Gastrocnemius medialis (tissue), 3 donors: ENCODE results near the genes MFSD4A, PM20D1, RHEX and RASSF5.

- PRO-cap = no peak
- RAMPAGE, long total RNA, 3 experiments = no peak in any of the 3 experiments
Observed at GRCh38 chr1:205568506-205569486, at the start of gene MFSD4A. MFSD4A (plus strand) TSS chr1:205569014.

GRCh38 chr1:205619510-205619709 lies 12.4 kb downstream of the ELK4 start:
- PRO-cap = no peak
- RAMPAGE, long total RNA, 3 experiments = no peak in any of the 3 experiments

DNA sequence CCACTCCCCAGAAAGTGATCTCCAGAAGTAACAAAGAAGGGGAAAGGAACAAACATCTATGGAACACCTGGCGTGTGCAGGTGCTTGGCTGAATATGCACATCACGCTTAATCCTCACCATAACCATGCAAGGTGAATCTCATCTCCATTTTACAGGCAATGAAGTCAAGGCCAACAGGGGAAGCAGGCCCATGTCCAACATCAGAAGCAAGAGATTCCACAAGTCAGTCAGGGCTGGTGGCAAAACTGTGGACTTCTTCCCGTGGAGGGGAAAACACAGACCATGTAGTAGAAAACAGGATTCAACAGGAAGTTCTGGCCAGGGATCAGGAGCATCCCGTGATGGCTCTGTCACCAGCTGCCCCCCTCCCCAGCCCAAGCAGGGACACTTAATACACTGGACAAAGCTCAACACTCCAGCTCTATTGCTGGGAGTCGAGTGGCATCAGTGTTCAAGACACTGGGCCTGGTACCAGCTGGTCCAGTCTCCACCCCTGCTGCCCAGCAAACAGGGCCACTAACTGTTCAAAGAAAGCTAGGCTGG lies 3.8 kb downstream of the SLC45A3 start:
- PRO-cap = unidirectional peak, plus-strand start at position 414 of the sequence
- RAMPAGE, long total RNA, 3 experiments = no peak in any of the 3 experiments

- PRO-cap = no peak
- RAMPAGE, long total RNA, 3 experiments = no peak in any of the 3 experiments
Observed at GRCh38 chr1:205712497-205713163, 32.3 kb upstream of the SLC45A3 start.

- PRO-cap = bidirectional peak, plus-strand start at chr1:205850310, minus-strand start at chr1:205850132
- RAMPAGE, long total RNA, 3 experiments = no peak in any of the 3 experiments
Observed at GRCh38 chr1:205850002-205850545, at the start of gene PM20D1. PM20D1 (minus strand) TSS chr1:205850132.

DNA sequence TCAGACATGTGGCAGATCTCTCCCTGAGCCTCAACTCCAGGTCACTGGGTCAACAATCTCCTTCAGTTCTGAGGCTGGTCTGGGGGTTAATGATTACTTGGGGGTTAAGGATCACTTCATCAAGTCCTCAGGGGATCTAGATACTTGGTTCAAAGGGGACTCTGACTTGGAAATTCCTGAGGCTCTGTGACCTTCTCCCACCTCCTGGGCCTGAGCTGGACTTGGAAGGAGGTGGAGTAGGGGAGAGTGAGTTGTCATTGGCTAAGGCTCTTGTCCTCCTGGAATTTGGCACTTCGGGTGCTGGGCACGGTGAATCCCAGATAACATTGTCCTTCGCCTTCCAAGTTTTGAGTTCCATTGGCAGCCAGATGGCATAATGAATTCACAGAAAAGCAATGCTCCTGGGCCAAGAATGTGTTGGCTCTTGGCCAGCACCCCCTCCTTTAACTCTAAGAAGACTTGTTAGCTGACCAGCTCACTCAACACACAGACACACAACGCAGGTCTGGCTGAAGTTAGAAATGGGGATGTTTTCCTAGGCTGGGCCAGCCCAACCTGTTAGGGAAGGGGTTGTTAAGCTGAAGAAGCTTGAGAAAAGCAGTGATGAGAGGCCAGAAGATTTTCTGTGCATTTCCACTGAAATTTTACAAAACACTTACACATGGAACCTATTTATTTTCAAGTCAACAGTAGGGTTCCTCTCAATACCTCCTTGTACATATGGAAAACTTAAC lies 29.7 kb downstream of the SLC26A9 start:
- PRO-cap = no peak
- RAMPAGE, long total RNA, 3 experiments = no peak in any of the 3 experiments

DNA sequence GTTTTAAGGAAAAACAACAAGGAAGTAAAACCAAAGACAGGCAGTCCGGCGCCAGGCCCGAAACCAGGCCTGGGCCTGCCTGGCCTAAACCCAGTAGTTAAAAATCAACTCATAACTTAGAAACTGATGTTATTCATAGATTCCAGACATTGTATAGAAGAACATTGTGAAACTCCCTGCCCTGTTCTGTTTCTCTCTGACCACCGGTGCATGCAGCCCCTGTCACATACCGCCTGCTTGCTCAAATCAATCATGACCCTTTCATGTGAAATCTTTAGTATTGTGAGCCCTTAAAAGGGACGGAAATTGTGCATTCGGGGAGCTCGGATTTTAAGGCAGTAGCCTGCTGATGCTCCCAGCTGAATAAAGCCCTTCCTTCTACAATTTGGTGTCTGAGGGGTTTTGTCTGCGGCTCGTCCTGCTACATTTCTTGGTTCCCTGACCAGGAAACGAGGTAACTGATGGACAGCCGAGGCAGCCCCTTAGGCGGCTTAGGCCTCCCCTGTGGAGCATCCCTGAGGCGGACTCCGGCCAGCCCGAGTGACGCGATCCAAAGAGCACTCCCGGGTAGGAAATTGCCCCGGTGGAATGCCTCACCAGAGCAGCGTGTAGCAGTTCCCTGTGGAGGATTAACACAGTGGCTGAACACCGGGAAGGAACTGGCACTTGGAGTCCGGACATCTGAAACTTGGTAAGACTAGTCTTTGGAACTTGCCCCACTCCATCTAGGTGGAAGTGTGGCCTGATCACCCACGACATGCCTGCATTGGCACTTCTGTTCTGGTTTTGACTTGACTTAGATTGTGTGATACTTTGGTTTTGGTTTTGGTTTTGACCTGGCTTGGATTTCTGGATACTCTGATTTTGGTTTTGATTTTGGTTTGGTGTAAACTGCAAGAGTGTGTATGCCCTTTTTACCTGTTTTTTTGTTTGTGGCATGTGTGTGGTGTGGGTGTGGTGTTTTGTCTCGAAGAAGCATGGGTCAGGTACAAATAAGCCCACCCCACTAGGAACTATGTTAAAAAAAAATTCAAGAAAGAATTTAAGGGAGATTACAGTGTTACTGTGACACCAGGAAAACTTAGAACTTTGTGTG lies at the start of gene RHEX:
Gene RHEX, plus strand, starts transcription at position 599 of the 1,096 bp plus-strand sequence.
- PRO-cap = no peak
- RAMPAGE, long total RNA, 3 experiments = no peak in any of the 3 experiments

DNA sequence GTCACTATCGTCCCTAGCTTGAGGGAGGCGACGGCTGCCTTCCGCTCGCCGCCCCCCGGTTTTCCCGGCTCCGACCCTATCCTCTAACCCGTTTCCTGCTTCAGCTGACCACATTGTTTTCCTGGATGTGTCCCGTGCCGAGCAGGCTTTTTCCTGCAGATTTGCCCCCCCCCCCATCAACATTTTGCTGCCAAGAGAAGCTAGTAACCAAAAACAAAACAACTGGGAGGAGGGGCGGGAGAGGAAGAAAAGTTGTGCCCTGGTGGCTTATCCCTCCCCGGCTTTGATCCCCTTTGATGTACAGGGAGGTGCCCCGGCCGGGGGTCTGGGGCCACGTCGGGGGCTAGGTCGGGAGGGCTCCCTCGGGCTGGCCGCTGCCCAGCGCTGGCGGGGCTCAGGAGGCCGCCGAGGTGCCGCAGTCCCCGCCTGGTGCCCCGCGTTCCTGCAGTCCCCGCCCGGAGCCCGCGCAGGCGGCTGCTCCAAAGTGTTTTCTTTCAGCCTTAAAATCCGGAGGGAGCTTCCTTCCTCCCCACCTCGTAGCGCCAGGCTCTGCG lies 1.5 kb downstream of the SRGAP2 start:
- PRO-cap = no peak
- RAMPAGE, long total RNA, 3 experiments = no peak in any of the 3 experiments

DNA sequence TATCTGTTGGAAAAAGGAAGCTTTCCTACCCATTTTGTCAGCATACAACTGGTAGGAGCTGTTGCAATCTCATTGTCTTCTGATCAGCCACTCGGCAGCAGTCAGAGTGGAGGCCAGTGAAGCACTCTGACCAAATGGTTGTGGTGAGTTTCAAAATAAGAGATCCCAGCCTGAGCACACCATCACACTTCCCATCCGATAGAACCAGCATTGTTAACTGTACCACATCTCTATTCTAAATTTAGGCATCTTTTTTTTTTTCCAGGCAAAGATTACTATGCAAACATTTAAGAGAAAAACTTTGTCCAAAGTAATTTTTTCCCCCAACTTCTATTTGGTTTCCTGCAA lies 90.1 kb upstream of the IKBKE start:
- PRO-cap = no peak
- RAMPAGE, long total RNA, 3 experiments = no peak in any of the 3 experiments

DNA sequence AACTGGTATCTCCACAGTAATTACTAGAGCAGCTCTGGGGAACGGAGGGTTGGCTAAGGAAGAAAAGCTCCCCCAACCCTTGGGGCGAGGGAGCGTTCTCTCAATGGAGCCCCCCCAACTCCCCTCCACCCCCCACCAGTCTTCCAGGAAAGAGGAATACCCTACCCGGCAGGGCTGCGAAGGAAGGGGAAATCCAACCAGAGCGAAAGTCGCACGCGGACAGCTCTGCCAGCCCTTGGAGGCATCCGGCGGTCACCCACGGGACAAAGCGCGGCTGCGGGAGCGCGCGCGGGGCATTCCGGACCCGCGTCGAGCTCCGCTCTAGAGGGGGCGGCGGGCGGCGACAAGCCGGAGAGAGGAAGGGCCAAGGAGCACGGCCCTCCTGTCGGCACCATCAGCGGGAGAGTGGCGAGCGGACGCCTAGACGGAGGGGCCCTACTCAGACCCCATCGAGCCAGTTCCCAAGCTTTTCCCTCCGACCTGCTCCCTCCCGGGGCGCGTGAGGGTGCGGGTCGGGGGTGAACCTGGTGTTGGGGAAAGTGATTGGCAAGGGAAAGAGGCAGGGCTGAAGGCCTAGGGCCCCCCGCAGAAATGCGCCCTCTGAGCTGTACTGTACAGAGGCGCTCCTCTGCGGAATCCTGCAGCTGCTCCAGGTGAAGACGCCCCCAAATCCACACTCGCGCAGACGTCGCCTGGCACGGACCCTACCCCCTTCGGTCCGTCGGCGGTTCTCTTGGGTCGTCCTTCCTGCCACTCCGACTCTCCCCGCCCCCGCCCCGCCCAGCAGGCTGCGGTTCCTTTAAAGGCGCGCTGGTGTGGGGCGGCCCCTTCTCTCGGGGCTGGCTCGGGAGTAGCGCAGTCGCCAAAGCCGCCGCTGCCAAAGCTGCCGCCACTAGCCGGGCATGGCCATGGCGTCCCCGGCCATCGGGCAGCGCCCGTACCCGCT lies at the start of gene RASSF5:
Gene RASSF5, plus strand, starts transcription at position 831 of the 946 bp plus-strand sequence.
- PRO-cap = bidirectional peak, plus-strand start at position 829 of the sequence, minus-strand start at position 735 of the sequence
- RAMPAGE, long total RNA, 3 experiments = no peak in any of the 3 experiments

DNA sequence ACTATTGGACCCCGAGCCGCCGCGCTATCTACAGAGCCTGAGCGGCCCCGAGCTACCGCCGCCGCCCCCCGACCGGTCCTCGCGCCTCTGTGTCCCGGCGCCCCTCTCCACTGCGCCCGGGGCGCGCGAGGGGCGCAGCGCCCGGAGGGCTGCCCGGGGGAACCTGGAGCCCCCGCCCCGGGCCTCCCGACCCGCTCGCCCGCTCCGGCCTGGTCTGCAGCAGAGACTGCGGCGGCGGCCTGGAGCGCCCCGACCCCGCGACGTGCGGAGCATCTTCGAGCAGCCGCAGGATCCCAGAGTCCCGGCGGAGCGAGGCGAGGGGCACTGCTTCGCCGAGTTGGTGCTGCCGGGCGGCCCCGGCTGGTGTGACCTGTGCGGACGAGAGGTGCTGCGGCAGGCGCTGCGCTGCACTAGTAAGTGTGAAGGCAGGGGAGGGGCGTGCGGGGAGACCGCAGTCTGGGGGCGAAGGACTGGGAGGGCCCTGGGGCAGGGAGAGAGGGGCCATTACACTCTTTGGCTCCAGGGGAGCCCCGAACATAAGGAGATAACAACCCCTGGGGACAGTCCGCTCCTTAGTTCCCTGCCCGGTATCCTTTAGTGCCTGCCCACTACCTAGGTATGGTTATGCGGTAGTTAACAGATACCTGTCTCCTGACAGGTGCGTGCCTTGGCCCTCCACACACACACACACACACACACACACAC lies 468 bp downstream of the RASSF5 start:
- PRO-cap = no peak
- RAMPAGE, long total RNA, 3 experiments = no peak in any of the 3 experiments

DNA sequence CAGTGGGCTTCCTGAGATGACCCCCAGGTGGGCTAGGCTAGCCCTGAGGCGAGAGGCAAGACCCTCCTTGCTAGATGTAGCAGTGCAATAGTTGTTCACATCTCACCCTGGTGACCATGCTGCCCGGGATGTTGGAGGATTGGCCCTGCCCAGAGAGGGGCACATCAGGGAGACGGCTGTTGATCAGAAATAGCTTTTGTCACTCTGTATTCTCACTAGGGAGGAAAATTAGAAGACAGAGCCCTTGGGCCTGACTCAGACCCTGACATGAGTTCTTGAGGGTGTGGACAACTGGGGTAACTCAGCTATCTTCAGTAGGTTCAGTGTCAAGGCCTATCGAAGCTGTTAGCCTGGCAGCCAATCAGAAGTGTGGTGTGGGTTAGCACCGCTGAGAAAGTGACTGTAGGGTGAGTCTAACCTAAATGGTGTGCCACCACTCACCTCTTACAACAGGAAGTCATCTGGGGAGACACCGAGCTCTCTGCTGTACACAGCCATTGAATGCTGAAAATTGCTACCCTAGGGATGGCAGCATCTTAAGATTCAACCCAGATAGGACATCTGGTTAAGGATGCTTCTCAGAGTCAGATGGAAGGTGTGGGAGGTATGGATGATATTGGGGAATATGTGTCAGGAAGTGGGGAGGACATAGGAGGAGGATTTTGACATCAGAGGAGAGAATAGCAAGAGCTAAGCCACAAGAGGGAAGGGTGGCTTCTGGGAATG lies 44.6 kb downstream of the RASSF5 start:
- PRO-cap = no peak
- RAMPAGE, long total RNA, 3 experiments = no peak in any of the 3 experiments

GRCh38 chr1:206556498-206556817 lies 49.1 kb downstream of the RASSF5 start:
- PRO-cap = no peak
- RAMPAGE, long total RNA, 3 experiments = no peak in any of the 3 experiments

DNA sequence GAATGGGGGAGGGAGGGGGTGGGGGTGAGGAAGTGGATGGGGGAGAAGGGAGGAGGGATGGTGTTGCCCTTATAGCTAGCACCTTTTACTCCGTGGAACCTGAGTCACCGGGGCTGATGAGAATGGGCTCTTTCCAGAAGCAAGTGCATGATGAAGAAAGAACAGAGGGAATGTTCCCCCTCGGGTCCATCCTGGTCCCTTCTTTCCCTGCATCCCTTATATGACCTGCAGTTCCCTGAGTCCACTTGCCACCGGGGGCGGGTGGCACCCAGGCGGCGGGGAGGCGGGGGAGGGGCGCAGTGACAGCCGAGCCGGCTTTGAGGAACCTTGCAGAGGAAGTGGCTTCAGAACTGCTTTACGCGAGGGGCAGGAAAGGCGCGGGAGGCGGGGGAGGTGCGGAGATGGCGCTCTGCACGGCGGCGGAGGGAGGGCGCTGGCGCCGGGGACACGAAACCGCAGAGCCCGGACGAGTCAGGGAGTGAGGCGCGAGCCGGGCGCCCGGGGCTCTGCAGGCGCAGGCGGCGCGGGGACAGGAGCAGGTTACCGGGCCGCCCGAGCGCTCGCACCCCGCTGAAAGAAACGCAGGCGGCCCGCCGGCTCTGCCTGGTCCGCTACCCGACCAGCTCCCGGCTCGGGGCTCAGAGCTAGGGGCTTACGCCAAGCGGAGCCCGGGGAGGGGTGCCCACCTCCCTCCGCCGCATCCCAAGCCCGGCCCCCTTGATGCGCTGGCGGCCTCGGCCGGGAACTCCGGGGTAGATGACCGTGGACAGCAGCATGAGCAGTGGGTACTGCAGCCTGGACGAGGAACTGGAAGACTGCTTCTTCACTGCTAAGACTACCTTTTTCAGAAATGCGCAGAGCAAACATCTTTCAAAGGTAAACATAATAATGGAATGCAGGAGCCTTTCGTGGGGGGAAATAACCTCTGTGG lies 49.8 kb downstream of the RASSF5 start:
- PRO-cap = unidirectional peak, plus-strand start at position 299 of the sequence; unidirectional peak, plus-strand start at position 347 of the sequence
- RAMPAGE, long total RNA, 3 experiments = no peak in any of the 3 experiments

DNA sequence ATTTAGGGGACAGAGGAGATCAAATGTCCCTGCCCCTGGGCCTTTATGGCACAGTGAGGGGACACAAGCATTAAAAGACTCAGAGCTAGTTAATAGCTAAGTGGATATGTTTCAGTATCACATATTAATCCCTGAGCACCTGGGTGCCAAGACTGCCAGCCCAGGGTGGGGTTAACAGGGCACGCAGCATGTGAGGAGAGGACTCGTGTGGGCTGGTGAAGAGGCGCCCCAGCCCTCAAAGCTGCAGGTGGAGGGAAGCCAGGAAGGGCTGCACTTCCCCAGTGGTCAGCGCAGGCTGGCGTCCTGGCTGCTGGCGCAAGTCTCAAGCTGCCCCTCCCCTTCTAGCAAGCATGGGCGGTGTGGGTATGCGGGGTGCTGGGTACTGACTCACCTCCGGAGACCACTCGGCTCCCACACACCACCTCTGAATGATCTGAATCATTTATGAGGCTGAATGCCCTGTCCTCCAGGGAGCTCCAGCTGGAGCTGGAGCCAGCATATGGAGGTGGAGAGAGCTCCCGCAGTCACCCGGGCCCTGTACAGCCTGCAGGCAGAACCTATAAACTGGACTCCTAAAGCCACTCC lies 44.0 kb downstream of the EIF2D start:
- PRO-cap = no peak
- RAMPAGE, long total RNA, 3 experiments = no peak in any of the 3 experiments

DNA sequence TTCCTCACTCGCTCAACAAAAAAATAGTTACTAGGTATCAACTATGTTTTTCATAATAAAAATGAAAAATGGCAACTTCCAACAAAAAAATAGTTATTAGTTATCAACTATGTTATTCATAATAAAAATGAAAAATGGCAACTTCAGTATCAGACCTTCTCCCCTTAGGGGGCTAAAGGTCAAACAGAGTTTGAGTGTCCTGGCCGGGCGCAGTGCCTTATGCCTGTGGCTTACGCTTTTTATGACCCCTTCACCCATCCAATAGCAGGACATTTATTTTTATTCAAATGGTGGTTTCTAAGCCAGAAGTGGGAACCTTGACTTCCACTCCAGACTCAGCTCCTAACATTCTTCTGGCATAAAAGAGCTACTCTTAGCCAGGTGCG lies 3.9 kb downstream of the EIF2D start:
- PRO-cap = no peak
- RAMPAGE, long total RNA, 3 experiments = no peak in any of the 3 experiments

GRCh38 chr1:206663914-206664527 lies 20.7 kb upstream of the MAPKAPK2 start:
- PRO-cap = bidirectional peak, plus-strand start at chr1:206664227, minus-strand start at chr1:206664067
- RAMPAGE, long total RNA, 3 experiments = no peak in any of the 3 experiments

GRCh38 chr1:206665501-206665929 lies 19.2 kb upstream of the MAPKAPK2 start:
- PRO-cap = no peak
- RAMPAGE, long total RNA, 3 experiments = no peak in any of the 3 experiments

GRCh38 chr1:206696669-206697403 lies 12.1 kb downstream of the MAPKAPK2 start:
- PRO-cap = no peak
- RAMPAGE, long total RNA, 3 experiments = no peak in any of the 3 experiments

GRCh38 chr1:206714680-206715109 lies 30.0 kb downstream of the MAPKAPK2 start:
- PRO-cap = no peak
- RAMPAGE, long total RNA, 3 experiments = no peak in any of the 3 experiments